Ureter (tissue), 1 donor: ENCODE results near the genes STRA8, STMP1 and PTN.

GRCh38 chr7:134562914-134563527 lies 14.1 kb downstream of the AKR1B15 start:
- PRO-cap: no peak

DNA sequence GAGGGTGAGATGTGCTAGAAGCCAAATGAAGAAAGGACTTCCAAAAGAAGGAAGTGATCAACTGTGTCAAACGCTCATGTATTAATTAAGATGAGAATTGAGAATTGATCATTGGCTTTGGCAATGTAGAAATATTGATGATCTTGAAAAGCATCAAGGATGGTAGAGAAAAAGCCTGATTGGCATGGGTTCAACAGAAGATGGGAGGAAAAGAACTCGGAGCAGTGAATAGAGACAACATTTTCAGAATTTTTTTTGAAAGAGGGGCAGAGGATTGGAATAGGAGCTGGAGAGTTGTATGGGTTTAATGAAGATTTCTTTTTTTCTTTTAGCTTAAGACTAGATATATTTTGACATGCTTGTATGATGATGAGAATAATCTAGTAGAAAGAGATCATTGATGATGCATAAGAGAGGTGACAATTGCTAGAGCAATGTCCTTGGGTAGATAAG lies 33.6 kb downstream of the CALD1 start:
- PRO-cap: no peak

GRCh38 chr7:134831740-134832230 lies 52.4 kb downstream of the CALD1 start:
- PRO-cap: no peak

DNA sequence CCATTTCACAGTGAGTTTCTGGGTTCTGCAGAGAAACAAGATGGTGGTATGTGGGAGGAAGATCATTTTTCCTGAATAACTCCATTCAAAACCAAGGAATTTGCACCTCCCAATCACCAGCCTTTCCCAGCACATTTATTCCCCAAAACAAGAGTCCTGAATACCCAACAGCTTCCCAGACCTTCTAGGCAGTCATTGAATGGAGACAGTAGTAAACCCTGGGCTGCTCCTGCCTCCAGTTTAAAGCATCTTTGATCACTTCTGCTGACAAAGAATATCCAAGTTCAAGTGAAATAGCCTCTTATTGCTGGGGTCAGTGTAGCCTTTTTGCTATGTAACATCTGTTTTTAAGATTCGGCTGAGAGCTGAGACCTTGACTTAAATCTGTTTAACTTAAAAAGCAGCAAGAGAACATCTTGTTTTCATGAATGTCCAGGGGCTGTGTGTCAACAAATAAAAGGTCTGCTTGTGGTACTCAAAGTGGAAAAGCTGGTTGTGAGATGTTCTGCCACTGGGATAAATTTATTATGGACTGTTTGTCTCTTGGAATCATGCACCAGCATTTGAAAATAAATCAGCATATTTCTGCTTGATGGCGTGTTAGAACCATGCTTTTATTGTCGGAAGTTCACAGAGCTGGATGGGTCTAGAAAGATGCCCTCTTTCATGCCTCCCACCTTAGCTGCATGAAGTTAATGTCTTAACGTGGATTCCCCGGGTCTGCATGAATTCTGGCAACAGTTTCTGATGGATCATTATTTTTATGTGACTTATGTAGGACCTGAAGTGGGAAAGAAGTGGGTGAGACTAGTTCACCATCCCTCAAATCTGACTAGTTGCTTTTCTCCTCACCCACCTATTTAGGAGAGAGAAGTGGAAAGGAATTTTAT lies 73.2 kb downstream of the CALD1 start:
- PRO-cap: no peak

DNA sequence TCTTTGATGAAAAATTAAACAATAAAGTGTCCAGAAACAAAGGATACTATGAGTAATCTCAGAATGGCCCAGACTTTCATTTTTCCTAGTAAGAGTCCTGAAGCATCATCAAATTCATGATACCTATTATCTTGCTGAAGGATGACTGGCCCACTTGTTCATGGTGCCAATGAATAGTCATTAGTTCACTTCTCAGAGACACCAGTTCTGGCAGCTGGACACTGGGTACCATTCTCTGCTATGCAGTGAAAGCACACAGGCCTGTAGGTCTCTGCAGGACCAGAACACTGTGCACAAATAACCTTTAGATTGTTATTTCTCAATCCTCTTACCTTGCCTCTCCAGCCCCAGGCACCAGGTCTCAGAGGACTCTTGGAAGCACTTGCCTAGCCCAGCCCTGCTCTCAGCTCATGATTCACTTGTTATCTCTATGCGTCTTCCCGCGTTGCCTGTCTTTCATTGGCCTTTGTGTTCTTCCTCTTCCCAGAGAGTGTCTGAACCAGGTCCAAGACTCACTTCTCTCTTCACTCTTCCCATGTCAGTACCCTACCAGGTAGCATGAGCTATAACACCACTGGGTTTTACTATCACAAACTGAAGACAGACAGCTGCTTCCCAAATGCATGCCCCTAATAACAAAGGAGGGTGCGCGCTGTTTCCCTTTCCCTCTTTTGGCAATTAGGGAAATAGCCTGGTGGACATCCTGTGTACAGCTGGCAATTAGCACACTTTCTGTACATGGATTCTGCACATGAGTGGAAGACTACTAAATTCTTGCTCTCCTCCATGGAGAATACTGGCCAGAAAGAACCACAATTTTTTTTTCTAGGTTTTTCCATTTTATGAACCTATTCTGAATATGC lies 97.9 kb upstream of the AGBL3 start:
- PRO-cap: no peak

GRCh38 chr7:134910181-134910773 lies 76.0 kb upstream of the AGBL3 start:
- PRO-cap: no peak

GRCh38 chr7:134954402-134954974 lies 31.8 kb upstream of the AGBL3 start:
- PRO-cap: no peak

- PRO-cap: no peak
These were observed 369 bp upstream of the AGBL3 start for GRCh38 chr7:134985978-134986300.

DNA sequence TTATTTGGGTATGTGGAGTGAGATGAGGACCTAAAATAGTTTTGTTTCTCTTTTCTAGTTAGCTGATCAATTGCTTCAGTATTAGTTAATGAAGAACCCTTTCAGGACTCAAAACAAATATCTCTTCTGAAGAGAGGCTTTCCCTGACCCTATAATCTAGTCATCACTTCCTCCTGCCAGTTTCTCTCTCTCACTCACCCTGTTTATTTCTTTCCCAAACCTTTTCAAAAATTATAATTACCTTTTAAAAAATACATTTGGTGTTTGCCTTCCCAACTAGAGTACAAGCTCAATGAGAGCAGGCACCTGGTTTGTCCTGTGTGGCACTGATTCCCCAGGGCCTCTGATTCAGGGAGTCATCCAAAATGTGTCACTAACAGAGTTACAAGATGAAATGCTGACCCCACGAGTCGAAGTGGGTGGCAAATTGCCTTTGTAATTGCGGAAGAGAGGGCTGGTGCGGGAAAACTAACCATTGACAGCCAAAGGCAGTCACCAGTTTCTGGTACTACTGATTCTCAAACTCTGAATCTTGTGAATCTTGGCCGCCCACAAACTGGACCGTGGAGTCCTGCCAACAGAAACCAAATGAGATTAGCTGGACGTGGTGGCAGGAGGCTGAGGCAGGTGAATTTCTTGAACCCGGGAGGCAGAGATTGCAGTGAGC lies 2.4 kb downstream of the TMEM140 start:
- PRO-cap: no peak

DNA sequence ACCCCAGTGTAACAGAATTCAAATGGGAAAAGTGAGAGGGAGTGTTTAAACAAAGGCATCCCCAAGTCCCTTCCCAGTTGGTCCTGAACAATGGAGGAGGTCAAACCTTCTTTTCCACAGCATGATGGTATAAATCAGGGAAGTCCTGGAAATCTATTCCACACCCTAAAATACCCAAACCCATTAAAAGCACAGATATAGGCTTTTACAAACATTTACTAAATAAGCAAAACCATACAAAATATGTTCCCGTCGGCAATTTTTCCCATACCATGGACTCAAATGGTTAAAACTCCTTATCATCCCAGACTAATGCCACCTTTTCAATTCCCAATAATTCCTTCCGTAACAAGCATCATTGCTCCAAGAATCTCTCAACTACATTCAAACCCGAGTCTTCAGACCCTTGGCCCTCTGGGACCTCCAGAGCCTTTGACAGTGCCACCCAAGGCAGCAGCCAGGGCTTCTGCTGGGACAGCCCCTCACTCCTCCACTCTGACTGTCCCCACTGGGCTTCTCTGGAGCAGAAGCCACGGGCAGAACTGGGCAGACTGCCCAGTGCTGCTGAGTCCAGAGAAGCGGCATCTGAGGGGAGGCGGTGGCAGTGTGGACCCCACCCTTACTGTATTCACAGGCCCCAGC lies 9.0 kb downstream of the CYREN start:
- PRO-cap: no peak

- PRO-cap: no peak
These were observed 6.1 kb downstream of the CYREN start for GRCh38 chr7:135164097-135165027.

DNA sequence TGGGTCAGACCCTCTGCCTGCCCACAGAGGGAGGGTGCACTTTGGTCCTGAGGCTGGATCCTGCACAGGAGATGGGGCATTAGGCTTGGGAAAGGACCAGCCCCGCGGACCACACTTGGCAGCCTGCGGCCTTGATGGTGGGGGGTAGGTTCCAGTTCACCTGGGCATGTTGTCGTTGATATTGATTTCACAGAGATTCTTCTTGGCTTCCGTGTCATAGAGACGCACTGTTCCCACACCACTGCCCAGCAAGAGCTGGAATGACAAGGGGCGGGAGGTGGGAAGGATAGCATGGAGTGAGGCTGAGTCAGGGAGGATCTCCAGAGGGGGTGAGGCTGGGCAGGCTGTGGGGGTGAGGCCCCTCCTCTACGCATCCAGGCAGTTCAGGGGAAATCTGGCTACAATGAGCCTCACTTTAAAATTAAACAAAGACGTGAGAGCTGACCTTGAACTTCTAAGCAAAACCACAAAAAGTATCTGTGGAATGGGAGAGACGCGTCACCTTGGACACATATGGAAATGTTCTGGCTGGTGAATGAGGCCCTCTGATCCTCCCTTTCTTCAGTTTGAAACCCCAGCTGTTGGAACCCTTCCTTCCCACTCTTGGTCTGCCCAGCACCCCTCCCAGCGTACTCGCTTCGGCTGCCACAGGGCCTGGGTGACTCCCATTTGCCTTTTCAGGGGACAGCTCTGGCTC lies 17.8 kb downstream of the WDR91 start:
- PRO-cap: no peak

- PRO-cap: no peak
These were observed 3.9 kb upstream of the WDR91 start for GRCh38 chr7:135215185-135215639.

DNA sequence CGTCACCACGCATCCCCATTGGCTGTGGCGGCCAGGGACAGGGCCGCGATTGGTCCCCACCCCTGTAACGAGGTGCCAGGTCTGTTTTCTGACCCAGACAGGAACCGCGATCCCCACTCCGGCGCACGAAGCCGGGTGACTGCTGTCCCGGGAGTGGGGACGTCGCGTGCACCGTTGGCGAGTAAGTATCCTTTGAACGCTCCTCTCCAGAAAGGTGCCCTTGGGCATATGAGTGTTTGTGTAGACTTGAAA lies at the start of gene STRA8:
TSS of gene STRA8 (plus strand) at position 116 of the 252 bp plus-strand sequence.
- PRO-cap: no peak

DNA sequence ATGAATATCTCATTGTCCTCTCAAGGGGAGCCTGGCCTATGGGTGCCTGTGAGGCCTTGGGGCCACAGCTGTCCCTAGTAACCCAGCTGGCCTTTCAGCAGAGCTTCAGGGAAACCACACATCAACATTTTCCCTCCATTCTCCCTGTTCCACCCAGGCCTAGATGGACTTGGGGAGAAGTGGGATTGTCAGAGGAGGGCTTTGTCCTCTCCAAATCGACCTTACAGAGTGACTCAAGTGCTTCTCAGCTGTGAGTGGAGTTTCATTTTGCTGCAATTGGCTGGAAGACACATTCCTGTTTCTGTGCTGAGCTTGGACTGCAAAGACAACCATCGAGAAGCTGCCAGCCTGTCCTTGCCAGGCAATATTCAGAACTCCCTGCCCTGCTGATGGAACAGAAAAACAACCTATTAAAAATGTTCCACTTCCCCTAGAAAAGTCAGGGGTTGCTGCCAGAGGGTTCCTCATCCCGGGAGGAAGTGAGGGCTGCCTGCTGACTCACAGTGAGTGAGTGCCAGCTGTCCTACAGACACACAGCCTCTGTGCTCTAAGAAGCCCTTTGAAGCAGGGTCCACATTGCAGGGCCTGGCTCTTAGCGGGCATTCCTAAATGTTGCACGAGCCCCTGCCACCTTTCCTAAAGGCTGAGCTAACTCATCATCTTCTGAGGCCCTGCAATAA lies 20.4 kb downstream of the STRA8 start:
- PRO-cap: unidirectional peak, plus-strand start at position 503 of the sequence

DNA sequence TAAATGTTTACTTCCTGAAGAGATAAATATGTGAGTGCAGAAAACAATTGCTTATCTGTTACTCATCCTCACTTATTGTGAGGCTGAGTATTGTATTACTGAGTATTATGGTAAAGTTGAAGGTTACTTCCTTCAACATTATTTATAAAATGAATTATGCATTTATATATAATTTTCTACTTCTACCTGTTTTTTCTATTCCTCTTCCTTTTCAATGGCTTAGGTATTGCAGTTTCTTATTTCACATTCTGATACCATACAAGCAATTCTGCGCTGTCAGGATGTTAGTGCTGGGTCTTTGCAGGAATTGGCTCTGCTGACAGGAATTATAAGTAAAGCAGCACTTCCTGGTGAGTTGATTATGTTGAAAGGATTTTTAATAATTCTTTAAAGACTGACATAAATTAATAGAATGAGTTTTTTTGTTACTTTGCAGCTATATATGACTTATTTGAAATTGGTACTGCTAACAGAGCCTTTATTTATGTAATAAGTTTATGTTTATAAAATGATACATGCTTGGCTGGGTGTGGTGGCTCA lies 32.1 kb upstream of the STMP1 start:
- PRO-cap: no peak

GRCh38 chr7:135662157-135662761 lies at the start of gene STMP1:
Gene STMP1, plus strand, starts transcription at chr7:135662514.
- PRO-cap: bidirectional peak, plus-strand start at chr7:135662514, minus-strand start at chr7:135662359

GRCh38 chr7:135927116-135927685 lies 50.0 kb downstream of the MTPN start:
- PRO-cap: no peak

GRCh38 chr7:135927686-135928634 lies 49.2 kb downstream of the MTPN start:
- PRO-cap: no peak

GRCh38 chr7:137343173-137344110 lies at the start of gene PTN:
Gene PTN, minus strand, starts transcription at chr7:137343733.
- PRO-cap: unidirectional peak, minus-strand start at chr7:137343568